Neural progenitor cell (in vitro differentiated cells): ENCODE data around the gene ZSCAN32.

GRCh38 chr16:3175499-3175957, 40.7 kb downstream of the ZNF213 start:
- RAMPAGE, long total RNA = no peak

GRCh38 chr16:3193713-3194116, 41.2 kb downstream of the ZNF200 start:
- RAMPAGE, long total RNA = no peak

- RAMPAGE, long total RNA = no peak
Measured at GRCh38 chr16:3289114-3290429, 6.3 kb downstream of the ZNF263 start.

- RAMPAGE, long total RNA = no peak
Measured at GRCh38 chr16:3400434-3401685, at the start of gene ZSCAN32. Gene ZSCAN32, minus strand, starts transcription at chr16:3401004.

DNA sequence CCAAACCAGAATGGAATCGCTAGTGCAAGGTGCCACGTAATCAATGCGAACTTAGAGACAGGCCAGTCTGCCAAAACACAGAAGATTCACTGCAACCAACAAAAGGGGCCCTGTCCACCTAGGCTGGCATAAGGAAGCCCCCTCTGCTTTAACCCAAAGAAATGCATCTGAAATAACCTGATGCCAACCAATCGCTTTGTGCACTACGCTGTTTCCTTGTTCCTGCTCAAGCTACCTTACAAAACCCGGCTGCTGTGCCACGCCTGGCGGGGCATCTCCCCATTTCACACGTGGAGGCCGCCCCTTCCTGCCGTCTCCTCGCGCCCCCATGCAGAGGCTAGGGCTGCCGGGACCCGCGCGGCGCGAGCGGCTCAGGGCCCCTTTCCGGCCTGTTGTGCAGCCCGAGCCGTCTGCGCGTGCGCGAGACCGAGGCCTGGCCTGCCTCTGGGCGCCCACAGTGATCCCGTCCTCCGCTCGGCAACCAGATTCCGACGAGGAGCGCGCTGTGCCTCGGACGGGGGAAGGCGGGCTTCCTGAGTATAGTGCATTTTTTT, 907 bp upstream of the CLUAP1 start:
- RAMPAGE, long total RNA = no peak

DNA sequence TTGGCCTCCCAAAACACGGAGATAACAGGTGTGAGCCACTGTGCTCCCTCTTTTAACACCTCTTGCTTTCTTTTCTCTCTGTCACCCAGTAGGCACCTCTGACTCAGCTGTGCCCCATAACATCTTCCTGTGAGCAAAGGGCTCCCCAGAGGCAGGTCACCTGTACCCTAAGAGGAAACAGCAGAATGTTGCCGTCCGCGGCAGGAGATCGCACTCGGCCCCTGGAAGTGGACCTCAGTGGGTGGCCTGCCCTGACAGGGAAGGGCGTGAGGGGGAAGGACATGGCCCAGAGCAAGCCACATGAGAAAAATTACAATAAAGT, 977 bp upstream of the NLRC3 start:
- RAMPAGE, long total RNA = no peak

DNA sequence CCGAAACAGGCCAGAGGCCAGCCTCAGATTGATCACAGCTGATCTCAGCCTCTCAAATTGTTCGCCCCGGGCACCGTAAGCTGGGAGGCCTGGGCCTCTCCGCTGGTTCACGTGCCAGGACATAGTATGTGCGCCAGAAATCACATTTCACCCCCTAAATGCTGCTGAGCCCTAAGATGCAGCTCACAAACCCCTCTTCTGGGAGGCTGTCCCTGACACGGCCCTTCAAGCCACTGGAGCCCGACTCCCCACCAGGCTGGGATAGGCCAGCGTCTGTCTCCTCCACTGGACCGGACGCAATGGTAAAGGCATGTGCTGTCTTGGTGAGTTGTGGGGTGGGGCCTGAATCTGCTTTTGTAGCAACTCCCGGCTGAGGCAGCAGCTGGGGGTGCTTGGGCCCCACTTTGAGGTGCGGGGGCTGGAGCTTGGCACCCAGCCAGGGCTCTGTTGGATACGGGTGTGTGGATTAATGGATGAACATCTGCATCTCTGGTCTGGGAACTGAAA, 3.4 kb upstream of the NLRC3 start:
- RAMPAGE, long total RNA = no peak

- RAMPAGE, long total RNA = no peak
Measured at GRCh38 chr16:3592510-3592998, 15.4 kb upstream of the NLRC3 start.

- RAMPAGE, long total RNA = no peak
Measured at GRCh38 chr16:3622009-3622356, 10.6 kb upstream of the SLX4 start.

DNA sequence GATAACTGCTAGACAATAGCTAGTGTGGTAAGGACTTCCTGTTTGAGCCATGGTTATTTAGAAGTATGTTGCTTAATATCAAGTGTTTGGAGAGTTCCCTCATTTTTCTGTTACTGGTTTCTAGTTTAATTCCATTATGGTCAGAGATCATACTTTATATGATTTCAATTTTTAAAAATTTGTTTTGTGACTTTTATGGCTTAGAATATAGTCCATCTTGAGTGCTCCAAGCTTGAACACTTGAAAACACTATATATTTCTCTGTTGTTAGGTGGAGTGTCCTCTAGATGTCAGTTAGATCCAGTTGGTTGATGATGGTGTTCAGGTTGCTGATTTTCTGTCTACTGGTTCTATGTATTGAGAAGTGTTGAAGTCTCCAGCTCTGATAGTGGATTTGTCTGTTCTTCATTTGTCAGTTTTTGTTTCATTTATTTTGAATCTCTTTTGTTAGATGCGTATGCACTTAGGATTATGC, 15.0 kb upstream of the SLX4 start:
- RAMPAGE, long total RNA = no peak

DNA sequence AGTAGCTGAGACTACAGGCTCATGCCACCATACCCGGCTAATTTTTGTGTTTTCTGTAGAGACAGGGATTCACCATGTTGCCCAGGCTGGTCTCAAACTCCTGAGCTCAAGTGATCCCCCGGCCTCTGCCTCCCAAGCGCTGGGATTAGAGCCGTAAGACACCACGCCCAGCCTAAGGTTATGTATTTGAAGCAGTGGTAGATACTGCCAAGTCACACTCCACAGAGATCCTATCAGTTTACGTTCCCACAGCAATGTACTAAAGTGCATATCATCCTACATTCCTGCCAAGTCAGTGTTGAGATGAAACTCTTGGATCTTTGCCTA, 20.5 kb downstream of the TRAP1 start:
- RAMPAGE, long total RNA = no peak

DNA sequence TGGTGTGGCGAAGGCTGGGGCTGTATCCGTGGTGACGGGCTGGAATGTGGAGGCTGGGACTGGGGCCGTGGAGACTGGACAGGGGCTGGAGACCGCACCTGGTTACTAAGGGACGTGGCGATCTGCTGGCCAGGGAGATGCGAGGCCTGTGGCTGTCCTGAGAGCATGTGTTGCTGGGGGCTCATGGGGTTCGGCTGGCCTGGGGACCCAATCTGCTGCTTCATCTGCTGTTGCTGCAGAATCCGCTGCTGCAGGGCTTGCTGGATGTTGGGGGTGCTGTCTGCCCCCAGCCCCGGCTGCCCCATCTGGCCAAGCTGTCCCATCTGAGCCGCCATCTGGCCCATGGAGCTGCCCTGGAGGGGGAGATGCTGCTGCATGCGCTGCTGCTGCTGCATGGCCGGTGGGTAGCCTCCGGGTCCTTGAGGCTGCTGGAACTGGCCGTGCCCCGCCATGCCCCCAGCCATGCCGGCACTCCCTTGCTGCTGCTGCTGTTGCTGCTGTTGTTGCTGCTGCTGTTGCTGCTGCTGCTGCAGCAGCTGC, 10.7 kb upstream of the TRAP1 start:
- RAMPAGE, long total RNA = no peak

- RAMPAGE, long total RNA = no peak
Measured at GRCh38 chr16:3767617-3768167, 50.4 kb upstream of the TRAP1 start.

GRCh38 chr16:3769089-3769590, 51.8 kb upstream of the TRAP1 start:
- RAMPAGE, long total RNA = no peak

DNA sequence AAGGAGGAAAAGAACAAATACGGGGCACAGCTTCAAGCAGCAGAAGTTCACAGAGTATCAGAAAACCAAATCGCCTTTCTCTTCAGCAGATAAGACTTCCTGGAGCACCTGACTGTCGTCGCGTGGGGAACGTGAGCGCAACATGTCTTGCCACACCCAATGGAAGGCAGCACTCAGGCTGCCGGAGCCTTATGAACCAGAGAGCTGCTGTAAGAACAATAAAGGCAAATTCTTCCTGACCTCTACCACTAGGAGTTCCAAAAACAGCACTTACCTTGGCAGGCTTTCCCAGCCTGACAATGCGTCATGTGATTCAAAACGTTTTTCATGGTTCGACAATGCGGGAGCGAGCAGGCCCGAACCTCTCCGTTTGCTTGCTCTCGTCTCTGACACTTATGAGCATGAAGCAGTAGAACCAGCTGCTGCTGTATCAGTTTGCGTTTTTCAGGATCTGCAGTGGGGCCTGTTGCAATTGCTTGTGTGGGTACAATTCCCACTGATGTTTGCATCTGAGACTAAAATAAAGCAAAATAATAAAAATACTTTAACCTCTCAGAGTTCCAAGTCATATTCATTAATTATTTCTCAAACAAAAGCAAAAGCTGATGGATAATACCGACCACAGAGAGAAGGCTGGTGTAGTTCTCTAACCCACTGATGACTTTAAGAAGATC, 75.9 kb upstream of the TRAP1 start:
- RAMPAGE, long total RNA = no peak

GRCh38 chr16:3952731-3953105, 72.2 kb upstream of the CREBBP start:
- RAMPAGE, long total RNA = no peak

DNA sequence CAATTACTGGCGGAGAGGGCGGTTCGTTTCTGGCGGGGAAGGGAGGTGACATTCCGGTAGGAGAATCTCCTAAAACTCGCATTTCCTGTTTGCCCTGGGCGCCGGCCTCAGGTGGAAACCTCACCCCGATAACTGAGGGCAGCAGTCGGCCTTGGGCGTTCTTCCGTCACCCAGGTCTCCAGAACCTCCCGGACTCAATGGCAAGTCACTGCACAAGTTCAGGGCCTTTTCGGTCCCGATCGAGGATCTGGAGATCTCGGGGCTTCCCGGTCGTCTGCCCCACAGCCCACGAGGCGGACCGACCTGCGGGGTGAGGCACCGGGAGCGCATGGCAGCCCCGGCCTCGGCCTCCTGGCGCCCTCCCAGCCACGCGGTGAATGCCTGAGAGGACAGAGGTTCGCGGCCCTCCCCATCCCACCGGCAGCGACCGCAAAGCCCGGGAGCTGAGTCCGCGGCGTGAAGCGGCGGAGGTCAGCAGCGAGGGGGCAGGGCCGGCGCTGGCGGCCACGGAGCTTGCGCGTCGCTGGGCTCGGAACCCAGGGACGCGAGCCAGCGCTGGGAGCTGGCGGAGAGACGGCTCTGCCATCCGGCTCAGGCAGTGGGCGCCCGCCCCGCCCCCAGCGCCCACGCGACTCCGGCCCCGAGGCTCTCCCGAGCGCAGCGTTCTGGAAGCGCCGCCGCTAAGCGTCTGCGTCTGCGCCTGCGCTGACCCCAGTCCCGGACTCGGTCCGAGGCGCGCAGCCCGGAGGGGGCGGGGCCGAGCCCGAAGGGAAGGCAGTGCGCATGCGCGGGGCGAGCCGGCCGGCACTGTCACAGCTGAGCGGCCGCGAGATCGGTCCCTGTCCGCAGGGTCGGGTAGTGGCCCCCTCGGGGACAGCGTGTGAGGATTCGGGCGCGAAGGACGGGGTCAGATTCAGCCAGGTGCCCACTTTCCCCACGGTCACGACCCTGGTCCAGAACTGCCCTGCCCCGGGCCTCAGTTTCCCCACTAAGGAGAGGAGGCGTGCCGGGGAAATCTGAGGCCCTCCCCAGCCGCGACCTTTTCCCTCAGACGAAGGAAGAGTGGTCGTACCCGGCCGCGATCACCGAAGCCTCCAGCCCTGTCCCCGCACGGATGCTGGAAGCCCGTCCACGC, 58.2 kb downstream of the SRL start:
- RAMPAGE, long total RNA = no peak

DNA sequence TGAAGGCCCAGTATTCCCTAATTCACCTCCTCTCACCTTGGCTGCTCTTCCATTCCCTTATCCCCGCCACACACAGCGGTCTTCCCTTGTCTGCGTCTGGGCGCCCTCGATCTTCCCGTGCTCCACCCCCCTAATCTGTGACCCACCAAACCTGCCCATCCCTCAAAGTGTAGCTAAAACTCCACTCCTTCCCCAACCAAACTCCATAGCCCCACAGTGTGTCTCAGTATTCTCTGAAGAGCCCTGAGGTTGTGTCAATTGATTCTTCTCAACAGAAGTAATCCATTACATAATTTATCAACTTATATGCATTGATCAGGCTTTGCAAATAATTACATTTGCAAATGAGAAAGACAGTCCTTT, 57.1 kb downstream of the SRL start:
- RAMPAGE, long total RNA = no peak

GRCh38 chr16:4212859-4213540, 28.9 kb downstream of the SRL start:
- RAMPAGE, long total RNA = no peak

GRCh38 chr16:4216298-4216903, 25.5 kb downstream of the SRL start:
- RAMPAGE, long total RNA = no peak